Temporal lobe (tissue), 2 donors: ENCODE measurements around a stretch of chr5.

DNA sequence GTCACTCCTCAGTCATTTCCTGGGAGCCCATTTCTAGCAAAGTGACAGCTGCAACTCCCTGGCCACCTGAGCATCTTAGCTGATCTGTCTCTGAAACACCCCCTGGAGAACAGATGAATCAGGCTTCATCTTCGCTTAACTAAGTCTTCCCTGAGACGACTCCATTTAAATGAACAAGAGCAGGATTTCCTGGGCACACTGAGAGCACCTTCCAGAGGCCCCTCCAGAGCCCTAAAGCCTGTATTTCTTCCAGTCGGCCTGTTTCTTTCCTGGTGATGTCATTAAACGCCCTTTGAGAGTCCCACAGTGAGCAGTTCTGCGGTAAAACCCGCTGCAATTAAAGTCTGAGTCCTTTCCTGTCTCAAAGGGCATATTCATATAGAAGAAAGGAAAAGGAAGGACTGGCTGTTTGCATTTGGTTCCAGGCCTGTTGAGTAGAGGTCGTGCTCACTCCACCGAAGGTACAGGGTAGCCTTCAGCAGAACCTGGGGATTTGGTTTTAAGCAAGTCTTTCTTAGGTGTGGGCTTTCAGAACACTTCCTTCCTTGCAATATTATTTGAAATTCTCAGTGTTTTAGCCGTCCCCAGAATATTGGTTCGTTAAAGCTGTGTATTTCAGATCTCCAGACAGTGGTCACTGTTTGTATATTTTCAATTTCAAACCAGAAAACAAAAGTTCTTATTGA lies 14.1 kb downstream of the TGFBI start:
- RAMPAGE, long total RNA = no peak

DNA sequence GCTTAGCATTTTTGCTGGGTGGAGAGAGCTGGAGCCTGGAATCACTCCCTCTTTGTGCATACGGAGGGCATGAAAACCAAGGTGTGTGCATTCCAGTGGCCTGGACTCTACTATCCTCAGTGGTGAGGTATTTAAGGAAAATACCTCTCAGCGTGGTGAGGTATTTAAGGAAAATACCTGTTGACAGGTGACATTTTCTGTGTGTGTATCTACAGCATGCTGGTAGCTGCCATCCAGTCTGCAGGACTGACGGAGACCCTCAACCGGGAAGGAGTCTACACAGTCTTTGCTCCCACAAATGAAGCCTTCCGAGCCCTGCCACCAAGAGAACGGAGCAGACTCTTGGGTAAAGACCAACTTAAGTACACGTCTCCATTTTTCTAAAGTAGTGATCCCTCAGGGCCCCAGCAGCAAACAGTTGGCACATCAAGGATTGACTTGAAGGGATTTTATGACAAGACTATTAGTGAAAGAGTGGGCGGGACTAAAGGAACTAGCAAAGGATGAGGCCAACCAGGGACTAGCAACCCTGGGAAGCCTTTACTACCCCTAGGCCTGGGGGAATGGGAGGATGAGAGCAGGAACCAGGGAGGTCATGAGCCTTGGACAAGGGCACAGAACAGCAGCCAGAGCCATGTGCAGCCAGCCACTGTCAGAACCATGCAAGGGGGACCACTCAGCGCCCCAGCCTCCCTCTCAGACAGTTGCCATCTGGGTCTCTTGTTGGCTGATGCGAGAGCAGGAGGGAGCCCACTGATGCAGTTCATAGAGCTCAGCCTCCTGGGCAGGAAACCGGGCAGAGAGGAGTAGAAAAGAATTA lies 27.9 kb downstream of the TGFBI start:
- RAMPAGE, long total RNA = no peak

DNA sequence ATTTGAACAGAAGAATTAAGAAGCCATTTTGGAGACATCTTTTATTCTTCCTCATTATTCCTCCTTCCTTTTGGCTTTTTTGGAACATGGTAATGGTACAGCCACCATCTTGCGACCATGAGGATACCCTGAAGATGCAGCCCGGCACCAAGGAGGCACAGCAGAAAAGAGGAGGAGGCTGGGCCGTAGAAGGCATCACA lies 279.6 kb upstream of the TRPC7 start:
- RAMPAGE, long total RNA = no peak

- RAMPAGE, long total RNA = no peak
These were observed 63.9 kb downstream of the KLHL3 start for GRCh38 chr5:137671950-137672478.

GRCh38 chr5:137847643-137848282 lies 19.9 kb upstream of the MYOT start:
- RAMPAGE, long total RNA = no peak

DNA sequence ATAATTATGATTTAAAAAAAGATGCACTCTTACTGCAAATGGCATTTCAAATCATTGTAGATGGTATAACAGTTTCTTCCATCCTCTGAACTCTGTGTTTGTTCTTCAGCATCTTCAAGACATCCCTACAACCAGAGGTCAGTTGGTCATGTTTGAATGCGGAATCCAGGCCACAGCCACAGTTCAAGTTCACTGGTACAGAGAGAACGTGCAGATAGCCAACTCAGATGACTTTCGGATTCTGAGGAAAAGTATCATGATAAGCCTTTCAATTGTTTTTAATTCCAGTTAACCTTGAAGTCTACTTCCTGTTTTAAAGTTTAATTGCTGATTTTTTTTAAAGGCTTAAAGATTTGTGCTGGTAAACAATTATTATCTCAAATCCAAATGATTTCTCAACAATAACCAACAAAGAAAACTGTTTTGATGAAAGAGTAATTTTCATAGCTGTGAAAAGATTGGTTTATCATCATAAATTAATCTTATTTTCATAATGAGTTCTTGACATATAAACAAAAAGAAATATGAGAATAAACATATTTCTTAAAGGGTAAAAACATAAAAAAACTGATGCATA lies 8.5 kb upstream of the MYOT start:
- RAMPAGE, long total RNA = no peak

DNA sequence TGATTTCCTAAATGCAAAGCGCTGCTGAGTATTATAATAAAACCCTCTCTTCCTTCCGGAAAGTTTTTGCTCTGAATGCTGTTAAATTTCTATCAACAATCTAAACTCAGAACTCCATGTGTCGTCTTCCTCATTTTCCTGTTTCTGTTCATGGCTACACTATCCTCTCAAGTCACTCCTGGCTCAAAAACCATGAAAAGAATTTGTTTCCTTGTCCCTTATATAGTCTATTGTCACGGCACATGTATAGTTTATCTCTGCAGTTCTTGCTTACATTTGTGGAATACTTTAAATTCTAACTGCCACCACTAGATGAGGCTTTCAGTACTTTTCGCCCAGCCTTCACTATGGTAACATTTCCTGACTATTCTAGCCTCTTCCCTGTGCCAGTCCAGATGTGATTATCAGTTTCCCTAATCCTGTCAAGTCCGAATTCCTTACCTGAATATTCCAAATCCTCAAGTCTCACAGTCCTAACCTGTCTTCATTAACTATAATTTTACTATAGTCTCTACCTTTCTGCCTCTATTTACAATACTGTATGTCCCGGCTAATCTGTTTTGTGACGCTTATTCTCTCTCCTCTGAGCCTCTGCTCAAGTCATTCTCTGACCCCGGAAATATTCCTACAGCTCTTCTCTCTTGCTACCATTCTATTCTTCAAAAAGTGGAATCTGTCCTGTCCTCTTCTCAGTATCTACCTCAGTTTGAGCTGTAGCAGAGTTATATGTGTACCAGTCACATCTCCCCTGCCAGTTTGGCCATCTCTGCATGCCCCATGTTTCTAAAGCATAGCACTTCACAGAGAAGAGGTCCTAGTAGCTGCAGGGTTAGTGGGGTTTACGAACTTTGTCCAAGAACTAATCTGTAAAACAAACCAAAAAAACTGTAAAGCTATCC lies 34.8 kb downstream of the PKD2L2 start:
- RAMPAGE, long total RNA = no peak

GRCh38 chr5:138024243-138024487 lies 8.7 kb downstream of the FAM13B start:
- RAMPAGE, long total RNA = no peak

DNA sequence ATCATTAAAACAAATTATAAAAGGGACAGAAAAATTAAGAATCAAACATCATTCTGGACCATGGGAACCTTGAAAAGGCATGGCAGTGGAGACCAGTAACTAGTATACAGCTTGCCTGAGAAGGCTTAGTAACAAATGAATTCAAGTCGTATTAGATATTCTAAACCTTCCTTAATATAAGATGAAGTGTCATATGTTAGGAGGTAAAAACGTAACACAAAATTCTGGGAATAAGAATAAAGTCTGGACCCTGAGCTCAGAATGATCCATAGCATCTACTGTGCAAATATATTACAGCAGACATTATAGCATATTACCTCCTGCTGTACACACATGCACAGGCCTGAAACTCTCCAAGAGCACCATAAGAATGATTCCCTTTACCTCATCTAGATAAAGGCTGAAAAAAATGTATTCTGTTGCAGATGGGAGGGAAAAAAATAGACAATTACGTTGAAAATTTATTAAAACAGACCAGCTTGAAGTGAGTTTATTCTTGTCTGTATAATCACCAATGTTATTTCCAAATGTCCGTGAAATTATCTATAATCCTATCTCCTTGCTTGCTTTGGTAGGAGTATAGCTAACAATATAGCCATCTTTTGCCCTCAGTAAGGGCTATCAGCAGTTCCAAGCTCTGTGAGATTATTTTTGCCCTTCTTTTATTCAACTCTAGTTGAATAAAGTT lies 8.9 kb downstream of the KIF20A start:
- RAMPAGE, long total RNA = no peak

DNA sequence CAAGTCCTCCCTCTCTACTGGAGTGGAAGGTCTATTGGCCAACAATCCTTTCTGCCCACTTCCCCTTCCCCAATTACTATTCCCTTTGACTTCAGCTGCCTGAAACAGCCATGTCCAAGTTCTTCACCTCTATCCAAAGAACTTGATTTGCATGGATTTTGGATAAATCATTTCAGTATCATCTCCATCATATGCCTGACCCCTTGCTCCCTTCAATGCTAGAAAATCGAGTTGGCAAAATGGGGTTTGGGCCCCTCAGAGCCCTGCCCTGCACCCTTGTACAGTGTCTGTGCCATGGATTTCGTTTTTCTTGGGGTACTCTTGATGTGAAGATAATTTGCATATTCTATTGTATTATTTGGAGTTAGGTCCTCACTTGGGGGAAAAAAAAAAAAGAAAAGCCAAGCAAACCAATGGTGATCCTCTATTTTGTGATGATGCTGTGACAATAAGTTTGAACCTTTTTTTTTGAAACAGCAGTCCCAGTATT lies 3.0 kb downstream of the EGR1 start:
- RAMPAGE, long total RNA = no peak

- RAMPAGE, long total RNA = no peak
These were observed 4.2 kb downstream of the EGR1 start for GRCh38 chr5:138469214-138470244.

DNA sequence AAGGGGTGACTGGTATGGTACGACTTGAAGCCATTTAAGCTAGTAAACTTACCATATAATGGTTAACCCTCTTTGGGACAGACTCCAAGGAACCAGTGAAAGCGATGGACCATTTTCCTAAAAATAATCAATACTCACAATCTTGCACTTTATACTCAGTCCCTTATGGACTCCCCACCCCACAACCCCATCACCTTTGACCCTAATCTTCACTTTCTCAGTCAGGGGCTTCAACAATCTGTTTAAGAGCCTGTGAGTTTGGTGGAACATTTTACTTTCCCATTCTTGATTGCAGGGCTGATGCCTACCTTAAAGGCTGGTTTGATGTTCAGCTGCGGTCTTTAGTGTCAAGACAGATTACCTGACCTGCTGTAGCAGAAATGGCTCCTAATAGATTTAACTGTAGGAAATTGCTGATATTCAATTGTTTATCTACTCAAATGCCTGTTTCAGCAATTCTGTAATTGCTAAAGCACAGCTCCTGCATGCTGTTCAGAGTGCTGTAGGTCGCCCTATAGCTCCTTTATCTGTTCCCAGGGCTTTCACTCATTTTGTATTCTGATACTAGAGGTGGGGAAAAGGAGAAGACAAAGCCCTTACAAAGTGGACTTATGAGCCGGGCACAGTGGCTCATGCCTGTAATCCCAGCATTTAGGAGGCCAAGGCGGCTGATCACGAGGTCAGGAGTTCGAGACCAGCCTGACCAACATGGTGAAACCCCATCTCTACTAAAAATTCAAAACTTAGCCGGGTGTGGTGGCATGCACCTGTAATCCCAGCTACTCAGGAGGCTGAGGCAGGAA lies 8.6 kb upstream of the ETF1 start:
- RAMPAGE, long total RNA = no peak

DNA sequence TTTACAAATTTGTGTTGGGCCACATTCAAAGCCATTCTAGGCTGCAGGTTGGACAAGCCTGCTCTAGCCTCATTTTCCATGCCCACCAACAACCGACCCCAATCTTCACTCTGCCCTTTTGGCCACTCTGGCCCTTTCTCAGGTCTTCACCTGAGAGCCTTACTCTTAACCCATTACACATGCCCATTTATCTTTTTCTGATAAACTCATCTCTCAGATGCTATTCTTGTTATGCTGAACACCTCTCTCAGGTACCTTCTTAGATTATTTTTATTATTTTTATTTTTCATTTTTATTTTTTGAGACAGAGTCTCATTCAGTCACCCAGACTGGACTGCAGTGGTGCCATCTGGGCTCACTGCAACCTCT lies 11.4 kb downstream of the HSPA9 start:
- RAMPAGE, long total RNA = no peak

DNA sequence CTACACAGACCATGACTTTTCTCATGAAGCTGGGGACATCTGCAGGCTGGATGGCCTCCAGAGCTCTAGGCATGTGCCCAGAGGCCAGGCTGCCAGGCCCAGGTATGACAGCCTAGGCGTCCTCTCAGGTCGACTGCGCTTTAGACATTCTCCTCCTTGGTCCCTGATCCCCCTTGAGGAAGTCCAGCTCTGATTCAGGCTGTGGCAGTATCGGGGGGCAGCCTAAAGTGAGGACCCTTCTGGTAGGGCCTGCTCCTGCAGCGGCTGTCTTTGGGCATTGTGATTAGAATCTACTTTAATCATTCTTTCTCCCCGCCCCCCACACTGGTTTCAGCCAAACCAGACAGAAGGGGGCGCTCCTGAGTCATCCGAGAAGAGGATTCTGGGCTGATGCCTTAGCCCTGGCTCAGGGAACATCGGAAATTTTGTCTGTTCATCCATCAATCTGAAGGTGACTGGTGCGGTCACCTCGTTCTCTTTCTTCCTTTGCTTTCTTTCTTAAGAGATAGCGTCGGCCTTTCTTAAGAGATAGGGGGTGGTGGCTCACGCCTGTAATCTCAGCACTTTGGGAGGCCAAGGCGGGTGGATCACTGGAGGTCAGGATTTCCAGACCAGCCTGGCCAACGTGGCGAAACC lies 66.6 kb upstream of the HSPA9 start:
- RAMPAGE, long total RNA = no peak

DNA sequence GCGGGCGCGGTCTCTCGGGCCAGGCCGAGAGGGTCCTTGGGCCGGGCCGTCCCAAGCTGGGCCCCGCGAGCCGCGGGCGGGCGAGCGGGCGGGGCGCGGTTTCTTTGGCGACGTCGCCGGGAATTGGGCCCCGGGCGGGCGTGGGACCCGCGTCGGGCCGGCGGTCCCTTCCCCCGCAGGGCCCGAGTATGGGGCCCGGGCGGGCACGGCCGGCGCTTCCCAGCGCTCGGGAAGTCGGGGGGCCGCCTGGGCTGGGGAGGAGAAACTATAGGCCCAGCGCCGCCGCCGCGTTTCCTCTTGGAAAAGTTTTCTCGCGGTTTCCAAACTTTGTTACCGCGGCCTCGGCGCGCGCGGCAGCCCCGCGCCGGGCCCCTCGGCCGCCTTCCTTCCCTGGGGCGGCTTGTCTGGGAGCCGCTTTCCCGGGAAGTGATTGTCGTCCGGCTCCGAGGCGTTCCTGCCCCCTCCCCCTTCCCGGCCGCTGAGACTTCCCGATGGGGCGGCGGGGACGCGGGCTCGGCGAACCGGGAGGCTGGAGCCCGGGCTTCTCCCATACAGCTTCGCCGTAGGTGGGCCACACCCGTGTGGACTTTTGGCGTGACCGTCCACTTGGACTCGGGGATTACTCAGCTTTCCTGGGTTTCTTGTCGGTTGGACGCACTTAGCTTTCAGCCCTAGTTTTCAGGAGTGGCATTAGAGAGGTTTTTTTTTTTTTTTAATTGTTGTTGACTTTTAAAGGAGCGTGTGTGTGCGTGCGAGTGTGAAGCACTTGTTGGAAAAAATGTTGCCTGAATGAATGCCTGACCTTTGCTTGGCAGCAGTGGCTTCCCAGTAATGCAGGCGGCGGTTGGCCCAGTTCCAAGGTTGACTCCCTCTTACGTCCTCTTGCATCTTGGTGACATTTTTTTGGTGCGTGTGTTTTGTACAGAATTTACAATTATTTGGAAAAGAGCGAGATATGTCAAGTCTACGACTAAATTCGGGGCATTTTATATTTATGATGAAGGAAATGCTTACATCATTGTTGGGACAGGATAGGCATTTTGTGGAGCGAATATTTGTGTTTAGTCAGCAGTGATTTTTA lies 648 bp downstream of the CTNNA1 start:
- RAMPAGE, long total RNA = no peak

GRCh38 chr5:138775038-138775614 lies 21.9 kb downstream of the CTNNA1 start:
- RAMPAGE, long total RNA = no peak

- RAMPAGE, long total RNA = no peak
These were observed 57.4 kb upstream of the LRRTM2 start for GRCh38 chr5:138932625-138932824.

DNA sequence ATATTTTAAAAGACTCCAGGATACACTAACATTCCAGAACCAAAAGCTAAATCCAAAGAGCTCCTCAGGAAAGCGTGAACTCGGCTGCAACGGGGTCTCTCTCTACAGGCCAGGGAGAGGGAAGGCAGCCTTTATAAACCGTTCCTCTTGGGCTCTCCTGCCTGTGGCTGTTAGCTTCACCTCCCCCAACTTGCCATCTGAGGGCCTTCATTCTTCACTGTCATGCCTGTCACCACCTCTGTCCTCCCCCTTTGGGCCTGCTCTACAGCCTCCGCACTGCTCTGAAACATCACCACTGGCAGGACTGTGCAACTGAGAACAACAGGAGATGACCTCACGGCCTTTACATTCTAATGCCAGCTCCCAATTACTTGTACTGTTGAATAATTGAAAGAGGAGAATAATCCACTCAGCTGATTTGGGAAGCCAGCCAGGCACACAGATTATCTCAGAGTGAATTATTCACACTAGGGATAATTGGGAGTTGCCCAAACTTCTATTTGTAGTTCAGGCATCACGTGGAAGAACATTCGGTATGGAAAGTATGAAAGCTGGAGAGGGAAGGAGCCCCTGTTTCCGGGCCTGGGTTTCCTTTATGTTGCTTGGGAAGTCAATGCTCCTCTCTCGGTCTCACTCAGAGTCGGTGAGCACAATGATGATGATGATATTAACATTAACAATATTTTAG lies 99.1 kb upstream of the LRRTM2 start:
- RAMPAGE, long total RNA = no peak

- RAMPAGE, long total RNA = no peak
These were observed 86.8 kb downstream of the SIL1 start for GRCh38 chr5:139111338-139111874.

DNA sequence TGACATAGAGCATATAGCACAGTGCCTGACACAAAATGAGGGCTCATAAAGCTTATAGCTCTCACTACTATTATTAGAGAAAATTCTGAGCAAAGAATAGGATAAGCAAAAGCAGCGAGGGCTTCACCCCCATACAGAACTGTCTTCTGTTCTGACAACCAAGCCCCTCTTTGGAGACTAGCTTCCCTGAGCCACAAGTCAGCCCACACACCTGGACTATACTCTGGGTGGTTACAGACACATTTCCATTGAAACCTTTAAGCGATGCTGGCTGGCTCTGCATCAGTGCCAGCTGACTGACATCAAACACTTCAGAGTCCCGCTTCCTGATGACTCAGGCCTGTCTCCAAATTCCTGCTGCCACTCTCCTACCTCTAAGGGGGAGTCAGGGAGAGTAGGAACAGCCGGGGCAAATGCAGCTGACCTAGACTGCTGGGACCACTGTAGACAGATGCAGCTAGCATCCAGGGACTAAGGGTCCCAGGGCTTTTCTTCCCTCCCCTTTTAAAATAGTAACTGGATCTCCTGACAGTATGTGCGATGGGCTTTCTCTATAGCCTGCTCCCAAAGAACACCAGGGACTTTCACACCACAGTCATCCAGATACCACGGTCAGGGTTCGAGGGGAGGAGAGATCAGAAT lies 59.4 kb downstream of the SIL1 start:
- RAMPAGE, long total RNA = no peak